Left ventricle myocardium (tissue), 1 donor: ENCODE measurements around the gene MAP3K9.

GRCh38 chr14:69876673-69877424 lies 2.4 kb upstream of the SMOC1 start:
- PRO-cap: no peak

GRCh38 chr14:69975451-69976157 lies 96.4 kb downstream of the SMOC1 start:
- PRO-cap: no peak

DNA sequence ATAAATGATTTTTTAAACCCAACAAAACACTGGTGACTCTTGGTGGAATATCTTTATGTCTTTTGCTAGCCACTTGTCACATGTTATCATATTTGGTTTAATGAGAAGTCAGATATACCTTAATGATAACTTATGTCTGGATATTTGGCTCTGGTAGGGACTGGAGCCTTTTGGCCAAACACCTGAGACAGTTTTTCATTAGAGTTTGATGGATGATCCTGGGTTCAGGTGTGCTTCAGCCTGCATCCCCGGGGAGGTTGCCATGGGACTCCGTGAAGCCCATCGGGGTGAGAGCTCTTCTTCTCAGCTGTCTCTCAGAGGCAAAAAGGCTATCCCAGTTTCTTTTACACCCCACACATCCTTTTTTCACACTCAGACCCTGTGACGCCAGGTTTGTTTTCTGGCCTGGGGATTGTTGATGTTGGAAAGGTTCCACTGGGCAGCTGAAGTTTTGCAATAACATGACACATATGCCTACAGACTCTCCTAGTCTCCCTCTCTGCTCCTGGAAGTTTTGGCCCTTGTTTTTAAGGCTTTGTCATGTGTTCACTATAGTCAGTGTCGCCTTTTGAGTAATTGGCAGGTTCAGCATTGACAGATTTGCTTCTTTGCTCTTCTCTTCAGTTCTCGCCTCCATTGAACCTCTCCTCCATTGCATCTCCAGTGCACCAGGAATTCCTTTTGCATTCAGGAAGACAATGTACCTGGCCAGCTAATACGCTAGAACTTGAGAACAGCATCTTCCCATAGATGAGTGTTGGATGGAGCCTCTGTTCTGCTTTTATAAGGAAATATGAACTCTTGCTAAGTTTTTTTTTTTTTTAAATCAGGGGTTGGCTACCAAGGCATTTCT lies 118.6 kb downstream of the SMOC1 start:
- PRO-cap: no peak

DNA sequence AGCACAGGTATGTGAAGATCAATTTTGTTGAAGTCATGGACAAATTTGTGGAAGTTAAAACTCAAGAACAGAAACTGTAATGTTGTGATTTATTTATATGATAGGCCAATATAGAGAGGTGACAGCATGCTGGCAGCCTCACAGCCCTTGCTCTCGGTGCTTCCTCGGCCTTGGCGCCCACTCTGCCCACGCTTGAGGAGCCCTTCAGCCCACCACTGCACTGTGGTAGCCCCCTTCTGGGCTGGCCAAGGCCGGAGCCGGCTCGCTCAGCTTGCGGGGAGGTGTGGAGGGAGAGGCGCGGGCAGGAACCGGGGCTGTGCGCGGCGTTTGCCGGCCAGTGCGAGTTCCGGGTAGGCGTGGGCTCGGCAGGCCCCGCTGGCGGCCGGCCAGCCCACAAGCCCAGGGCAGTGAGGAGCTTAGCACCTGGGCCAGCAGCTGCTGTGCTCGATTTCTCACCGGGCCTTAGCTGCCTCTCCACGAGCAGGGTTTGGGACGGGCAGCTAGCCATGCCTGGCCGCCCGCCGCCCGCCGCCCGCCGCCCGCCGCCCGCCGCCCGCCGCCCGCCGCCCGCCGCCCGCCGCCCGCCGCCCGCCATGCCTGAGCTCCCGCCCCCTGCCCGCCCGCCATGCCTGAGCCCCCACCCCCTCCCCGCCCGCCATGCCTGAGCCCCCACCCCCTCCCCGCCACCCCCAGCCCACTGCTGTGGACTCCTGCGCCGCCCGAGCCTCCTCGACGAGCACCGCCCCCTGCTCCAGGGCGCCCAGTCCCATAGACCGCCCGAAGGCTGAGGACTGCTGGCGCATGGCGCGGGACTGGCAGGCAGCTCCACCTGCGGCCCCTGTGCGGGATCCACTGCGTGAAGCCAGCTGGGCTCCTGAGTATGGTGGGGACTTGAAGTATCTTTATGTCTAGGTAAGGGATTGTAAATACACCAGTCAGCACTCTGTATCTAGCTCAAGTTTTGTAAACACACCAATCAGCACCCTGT lies 66.0 kb upstream of the SLC8A3 start:
- PRO-cap: no peak

DNA sequence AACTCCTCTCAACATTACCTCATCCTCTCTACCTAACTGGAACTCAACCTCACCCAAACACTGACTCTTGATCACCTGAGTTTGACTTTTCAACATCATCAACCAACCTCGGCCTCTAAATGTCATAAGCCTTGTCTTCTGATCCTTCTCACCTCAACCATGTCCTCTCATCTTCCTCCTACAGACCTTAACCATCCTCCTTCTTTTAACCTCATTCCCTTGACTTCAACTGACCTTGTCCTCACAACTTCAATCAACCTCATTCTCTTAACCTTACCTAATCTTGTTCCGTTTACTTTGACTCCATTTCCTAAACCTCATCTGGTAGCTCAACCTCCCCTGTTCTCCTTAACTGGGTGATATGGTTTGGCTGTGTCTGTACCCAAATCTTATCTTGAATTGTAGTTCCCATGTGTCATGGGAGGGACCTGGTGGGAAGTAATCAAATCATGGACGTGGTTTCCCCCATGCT lies 19.8 kb downstream of the COX16 start:
- PRO-cap: no peak

DNA sequence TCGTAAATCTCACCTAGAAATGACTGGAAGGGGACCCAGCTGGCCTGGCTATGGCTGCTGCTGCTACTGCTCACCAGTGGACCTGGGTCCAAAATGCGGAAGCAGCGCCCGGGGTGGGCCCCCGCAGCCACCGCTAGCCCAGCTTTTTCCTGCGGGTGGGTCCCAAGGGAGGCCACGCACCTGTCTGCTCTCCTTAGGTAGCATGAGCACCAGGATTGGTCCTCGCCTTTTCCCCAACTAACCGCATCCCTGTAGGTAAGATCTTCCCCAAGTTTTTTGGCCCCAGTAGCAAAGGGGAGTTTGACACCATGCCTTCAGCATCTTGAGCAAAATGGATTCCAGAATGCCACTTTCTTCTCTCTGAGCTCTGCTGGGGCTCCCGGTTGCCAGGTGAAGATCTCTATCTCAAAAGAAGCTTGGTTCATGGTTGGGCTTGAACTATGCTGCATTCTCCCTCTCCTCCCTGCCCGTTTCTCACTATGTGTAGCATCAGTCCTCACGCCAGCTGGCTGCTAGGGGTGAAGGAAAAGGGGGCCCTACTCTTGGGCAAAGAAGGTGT lies 1.1 kb downstream of the TTC9 start:
- PRO-cap: no peak

- PRO-cap: no peak
These were observed 1.9 kb downstream of the TTC9 start for GRCh38 chr14:70643307-70644370.

- PRO-cap: bidirectional peak, plus-strand start at chr14:70809674, minus-strand start at chr14:70809518
These were observed at the start of gene MAP3K9 for GRCh38 chr14:70809101-70810088. TSS of gene MAP3K9 (minus strand) at chr14:70809513.

GRCh38 chr14:70822469-70823120 lies 13.3 kb upstream of the MAP3K9 start:
- PRO-cap: unidirectional peak, minus-strand start at chr14:70822865

DNA sequence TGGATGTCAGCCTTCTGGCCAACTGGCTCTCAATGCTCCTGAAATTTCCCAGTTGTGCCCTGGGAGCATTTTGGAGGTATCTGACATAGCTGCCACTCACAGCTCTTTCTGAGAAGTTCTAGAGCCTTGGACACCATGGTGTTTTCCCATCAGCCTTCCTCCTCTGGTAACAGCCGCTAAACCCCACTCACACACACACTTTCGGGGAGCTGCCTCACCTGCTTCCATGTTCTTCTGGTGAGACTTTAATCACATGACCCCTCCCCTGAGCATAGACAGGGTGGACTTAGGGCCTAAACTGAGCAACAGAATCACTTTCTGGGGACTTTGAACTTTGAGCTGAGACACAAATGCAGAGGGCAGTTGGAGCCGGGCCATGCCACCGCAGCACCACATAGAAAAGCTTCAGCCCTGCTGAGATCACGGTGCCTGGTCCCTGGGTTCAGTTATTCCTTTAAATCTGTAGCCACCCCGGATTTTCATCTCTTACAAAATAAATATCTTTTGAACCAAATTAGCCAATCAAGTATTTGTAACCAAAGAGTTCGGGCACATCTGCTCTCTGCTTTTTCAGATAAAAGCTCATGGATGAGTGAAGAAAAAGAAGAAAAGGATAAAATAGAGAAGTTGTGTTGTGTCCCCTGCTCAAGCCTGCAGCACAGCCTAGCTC lies 18.4 kb upstream of the MAP3K9 start:
- PRO-cap: no peak

- PRO-cap: no peak
These were observed 12.4 kb downstream of the PCNX1 start for GRCh38 chr14:70919467-70920333.

GRCh38 chr14:70971680-70972124 lies 64.4 kb downstream of the PCNX1 start:
- PRO-cap: no peak

- PRO-cap: no peak
These were observed 70.1 kb downstream of the PCNX1 start for GRCh38 chr14:70977328-70977814.

GRCh38 chr14:71001656-71002214 lies 94.5 kb downstream of the PCNX1 start:
- PRO-cap: no peak

GRCh38 chr14:71014354-71014811 lies 107.1 kb downstream of the PCNX1 start:
- PRO-cap: no peak

- PRO-cap: no peak
These were observed 203.5 kb upstream of the SIPA1L1 start for GRCh38 chr14:71116491-71117392.

- PRO-cap: no peak
These were observed 177.4 kb upstream of the SIPA1L1 start for GRCh38 chr14:71142796-71143447.

GRCh38 chr14:71344817-71345342 lies 24.6 kb downstream of the SIPA1L1 start:
- PRO-cap: no peak

GRCh38 chr14:71478634-71479054 lies 158.4 kb downstream of the SIPA1L1 start:
- PRO-cap: unidirectional peak, plus-strand start at chr14:71478772

- PRO-cap: no peak
These were observed 252.0 kb downstream of the SIPA1L1 start for GRCh38 chr14:71572075-71572942.